ReNcell CX (cell line): Measurements from ENCODE around the genes EPB41L2 and TAAR1.

GRCh38 chr6:129490258-129490818, 219.6 kb downstream of the ARHGAP18 start:
- PRO-cap = bidirectional peak, plus-strand start at chr6:129490723, minus-strand start at chr6:129490580

DNA sequence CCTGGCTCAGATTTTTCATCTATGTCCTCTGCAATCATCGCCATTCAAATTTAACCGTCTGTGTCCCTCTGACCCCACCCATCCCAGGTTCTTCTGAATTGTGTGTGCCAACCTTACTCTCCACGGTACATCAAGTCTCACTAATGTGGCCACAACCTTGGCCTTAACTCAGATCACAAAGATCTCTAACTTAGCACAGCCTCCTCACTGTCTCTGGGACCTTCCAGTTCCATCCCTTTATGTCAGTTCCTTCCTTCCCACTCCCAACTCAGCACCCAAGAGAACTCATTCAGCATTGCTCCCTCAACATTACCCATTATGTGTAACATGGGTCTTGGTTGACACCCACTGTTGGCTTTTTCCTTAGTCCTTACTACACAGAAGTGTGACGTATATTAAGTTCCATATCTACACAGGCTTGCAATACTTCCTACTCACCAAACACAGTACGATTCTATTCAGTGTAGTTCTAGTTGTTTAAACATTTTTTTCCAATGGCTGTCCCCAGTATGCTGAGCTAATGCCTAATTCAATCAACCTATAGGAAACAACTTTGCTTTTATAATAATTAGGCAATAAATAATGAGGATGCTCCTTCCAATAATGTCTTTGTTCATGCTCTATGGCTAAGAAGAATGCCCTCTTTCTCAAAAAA, 37.7 kb downstream of the ARHGAP18 start:
- PRO-cap = no peak

DNA sequence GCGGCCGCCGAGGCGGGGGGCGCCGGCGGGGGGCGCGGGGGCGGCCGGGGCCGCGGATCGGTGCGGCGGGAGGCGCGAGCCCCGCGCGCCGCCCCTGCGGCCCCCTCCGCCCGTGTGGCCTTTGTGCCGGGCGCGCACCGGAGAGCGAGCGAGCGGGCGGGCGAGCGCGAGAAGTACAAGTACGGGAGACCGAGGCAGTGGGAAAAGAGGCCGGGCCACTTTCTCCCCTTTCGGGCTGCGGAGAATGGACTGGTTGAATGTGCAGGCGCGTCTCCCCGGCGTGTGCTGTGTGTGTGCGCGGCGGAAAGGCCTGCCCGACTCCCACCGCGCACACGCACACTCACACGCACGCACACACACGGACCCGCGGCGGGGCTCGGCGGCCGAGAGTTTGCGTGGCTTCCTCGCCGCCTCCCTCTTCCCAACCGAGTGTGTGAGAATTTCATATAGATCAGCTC, 933 bp downstream of the L3MBTL3 start:
- PRO-cap = bidirectional peak, plus-strand start at position 175 of the sequence, minus-strand start at position 110 of the sequence

DNA sequence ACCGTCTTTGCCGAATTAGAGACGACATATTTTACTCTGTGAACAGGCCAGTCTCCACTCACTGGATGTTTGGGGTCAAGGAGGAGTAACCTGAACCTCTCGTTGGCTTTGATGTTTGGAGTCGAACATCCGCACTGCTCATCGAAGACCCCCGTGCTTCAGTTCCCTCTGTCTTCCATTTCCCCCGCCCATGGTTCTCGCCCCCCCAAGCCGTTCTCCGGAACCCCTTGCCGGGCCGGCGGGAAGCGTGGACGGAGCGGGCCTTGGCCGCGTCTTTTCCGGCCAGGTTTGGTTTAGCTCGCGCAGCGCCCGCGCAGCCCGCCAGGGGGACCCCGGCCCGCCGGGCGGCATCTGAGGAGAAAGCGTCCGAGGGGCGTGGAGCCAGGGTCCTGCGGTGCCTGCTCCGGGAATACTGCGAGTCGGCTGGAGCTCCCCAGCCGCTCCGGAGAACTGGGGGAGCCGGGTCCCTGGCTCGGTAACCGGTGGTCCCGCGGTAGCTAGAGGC, 617 bp upstream of the TMEM200A start:
- PRO-cap = no peak

DNA sequence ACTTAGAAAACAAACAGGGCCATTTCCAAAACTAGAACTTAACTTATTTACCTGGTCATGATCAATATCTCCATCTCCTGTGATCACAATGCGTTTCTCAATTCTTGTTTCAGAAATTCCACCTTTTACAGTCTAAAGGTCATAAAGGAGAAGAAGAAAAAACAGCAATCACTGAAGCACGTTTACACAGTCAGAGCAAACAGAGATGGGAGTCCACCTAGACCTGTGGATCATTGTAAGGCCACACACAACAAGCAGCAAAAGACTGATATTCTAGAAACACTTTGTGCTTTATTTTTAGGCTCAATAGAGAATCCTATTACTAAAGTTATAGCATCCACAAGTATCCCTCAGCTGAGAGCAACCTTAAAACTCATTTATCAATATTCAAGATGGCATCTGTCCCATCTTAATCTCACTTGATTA, 36.4 kb downstream of the SMLR1 start:
- PRO-cap = no peak

DNA sequence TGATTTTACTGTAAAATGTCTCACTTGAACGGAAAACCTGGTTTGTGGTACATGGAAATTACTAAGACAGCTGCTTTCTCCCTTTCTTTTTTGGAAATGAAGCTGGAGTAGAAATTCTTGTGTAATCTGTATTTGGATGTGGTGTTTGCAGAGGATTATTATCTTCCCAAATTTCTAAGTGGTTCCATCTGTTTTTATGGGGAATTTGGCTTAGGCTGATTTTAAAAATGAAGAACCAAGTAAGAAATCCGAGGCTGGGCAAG, 20.3 kb downstream of the EPB41L2 start:
- PRO-cap = no peak

DNA sequence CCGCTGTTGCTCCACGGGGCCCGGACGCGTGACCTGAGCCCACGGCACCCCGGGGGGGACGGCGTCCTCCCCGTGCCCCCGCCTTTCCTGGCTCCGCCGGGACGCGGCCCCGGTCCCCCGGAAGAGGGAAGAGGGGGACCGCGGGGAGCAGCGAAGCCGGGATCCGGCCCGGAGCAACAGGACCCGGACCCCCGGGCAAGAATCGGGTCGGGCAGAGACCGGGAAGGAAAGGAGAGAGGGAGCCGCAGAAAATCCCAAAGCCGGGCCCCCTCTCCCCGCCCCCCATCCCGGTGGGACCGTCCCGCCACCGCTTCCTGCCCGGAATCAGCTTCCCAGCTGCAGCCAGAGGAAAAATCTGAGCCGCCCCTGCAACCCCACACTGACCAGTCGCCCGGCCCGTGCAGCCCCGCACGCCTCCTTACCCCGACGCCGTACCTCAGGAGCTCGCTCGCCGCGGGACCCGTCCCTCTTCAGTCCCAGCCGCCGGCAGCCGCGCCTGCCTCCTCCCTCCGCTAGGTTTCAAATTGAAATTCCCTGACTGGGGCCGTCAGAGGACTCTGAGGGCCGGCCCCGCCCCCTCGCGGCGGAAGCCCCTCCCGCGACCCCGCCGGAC, at the start of gene EPB41L2:
Gene EPB41L2 (minus strand): TSS at position 526 of the 613 bp plus-strand sequence.
- PRO-cap = bidirectional peak, plus-strand start outside the sequence, minus-strand start at position 520 of the sequence

- PRO-cap = no peak
Observed at GRCh38 chr6:131549828-131550412, 23.1 kb upstream of the ARG1 start.

DNA sequence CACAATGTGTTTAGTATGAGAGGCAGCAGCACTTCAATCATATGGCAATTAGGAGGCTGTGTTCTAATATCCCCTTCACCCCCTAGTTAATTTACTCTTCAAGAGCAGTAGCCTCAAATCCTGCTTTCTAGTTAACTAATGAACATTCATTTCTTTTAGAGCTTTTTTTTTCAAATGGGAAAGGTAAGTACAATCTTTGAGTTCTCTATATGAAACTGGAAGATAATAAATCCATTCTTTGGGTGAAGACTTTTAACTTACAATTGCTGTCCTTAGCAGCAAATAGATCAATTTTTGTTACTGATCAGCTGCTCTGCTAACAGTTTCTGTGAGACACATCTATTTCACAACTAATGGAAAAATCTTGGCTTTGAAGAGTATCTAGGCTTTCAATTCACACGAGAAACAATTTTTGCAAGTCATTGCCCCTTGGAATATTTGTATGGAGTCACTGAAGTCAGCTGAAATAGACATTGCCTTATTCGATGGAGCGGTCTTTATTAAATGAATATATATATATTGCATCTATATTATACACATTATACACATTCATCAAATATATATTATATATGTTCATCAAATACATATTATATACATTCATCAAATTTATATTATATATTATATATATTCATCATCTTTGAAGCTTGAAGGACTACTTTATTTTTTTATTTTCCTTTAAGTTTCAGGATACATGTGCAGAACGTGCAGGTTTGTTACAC, 20.4 kb upstream of the ARG1 start:
- PRO-cap = no peak

DNA sequence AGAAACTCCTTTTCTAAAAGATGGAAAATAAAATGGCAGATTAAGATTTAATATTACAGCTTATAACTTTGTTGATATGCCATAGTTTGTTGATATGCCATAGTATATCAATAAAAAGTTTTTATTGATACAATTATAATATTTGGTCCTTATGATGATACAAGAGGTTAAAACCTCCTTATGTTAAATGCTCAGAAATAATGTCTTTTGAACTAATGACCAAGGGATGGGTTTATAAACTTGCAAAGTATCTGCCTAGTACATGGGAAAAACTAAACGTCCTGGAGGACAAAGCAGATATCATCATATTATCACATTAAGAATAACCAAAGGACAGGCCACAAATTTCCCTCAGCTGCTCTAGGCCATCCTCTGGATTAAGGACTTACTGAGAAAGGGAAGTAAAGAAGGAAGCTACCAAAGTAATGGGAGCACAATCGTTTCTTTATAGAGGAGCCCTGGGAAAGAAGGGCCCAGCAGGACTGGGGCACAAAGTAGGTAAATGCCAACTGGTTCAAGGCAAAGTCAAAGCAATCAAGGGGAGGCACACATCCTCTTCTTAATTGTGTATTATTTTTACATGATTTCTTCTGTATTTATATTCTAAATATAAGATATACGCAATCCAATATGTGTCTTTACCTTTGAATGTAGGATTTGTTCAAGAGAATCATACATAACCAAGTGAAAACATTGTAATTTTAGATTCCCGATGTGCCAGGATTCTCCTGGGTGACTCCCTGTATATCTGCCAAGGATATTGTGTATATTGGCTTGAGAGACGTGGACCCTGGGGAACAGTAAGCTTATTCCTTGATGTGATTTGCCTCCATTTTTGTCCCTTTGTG, 9.1 kb downstream of the ARG1 start:
- PRO-cap = no peak

GRCh38 chr6:131844144-131844843, 36.5 kb downstream of the ENPP1 start:
- PRO-cap = no peak

- PRO-cap = no peak
Observed at GRCh38 chr6:131947460-131948070, 3.6 kb downstream of the CCN2 start.

DNA sequence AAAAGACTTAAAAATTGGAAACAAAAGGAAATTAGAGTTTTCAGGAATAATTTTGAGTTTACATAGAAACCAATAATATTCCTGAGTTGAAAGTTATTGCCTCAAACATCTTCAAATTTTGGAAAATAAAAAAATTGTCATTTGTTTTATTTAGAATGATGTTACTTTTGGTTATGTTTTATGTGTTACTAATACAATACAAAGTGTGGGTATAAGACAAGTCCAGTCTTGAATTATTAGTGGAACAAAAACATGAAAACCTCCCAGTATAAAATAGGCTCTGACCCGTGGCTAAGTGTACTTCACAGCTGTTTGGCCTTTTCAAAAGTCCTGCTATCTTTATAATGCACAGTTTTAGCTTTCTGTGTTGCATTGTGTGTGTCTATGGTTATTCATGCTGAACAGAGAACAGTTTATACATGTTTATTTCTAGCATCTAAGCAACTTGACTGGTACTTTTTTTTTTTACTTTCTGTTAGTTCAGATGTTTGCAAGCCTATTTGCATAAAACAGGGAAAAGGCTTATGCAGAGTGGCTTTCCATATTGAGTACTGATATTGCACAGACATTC, 119.1 kb upstream of the CCN2 start:
- PRO-cap = no peak

DNA sequence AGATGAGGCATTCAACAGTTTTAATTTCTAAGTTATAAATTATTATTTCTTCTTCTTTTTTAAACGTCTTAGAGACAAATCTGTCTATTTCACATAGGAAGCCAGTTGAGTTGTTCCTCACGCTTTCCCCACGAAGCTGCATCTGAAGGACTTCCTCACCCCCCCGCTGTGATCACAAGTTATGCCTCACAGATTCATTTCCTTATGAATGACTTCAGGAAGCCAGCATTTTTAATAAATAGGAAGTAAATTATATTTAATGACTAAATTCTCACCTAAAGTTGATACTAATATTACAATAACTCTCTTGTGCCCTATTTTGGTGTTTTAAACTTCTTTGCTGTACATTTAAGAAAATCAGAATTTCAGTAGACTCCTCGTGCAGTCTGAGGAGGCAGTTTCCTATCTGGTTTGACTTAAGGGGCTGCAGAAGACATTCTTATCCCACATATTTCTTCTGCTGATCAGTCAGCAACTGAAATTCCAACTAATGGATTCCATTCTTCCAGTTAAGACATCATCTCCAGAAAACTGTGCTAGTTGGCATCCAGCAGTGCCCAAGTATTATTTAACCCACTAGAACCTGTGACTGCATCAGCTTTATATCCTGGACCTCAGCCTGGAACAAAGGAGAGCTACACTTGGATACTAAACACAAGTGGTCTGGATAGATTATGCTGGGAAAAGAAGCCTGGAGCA, 182.7 kb upstream of the CCN2 start:
- PRO-cap = no peak

DNA sequence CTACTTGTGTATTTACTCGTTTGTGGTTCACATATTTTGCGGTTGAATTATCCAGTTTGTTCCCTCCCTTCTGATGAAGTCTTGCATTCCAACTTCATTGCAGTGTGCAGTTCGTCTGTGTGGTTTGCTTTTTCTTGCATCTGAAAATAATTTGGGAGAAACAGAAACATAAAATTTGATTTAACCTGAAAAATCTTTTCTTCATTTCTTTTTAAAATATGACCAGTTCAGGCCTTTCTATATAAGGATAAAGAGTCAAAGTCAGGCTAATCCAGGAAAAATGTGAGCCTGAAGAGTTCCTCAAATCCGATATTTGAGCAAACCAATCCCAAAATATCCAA, 202.2 kb upstream of the CCN2 start:
- PRO-cap = no peak

GRCh38 chr6:132274883-132275444, 126.3 kb downstream of the MOXD1 start:
- PRO-cap = no peak

GRCh38 chr6:132659102-132659301, at the start of gene TAAR1:
Gene TAAR1 (minus strand): TSS chr6:132659182.
- PRO-cap = no peak

- PRO-cap = no peak
Observed at GRCh38 chr6:132659373-132659718, 364 bp upstream of the TAAR1 start.

- PRO-cap = no peak
Observed at GRCh38 chr6:132672429-132672841, 13.5 kb upstream of the TAAR1 start.

DNA sequence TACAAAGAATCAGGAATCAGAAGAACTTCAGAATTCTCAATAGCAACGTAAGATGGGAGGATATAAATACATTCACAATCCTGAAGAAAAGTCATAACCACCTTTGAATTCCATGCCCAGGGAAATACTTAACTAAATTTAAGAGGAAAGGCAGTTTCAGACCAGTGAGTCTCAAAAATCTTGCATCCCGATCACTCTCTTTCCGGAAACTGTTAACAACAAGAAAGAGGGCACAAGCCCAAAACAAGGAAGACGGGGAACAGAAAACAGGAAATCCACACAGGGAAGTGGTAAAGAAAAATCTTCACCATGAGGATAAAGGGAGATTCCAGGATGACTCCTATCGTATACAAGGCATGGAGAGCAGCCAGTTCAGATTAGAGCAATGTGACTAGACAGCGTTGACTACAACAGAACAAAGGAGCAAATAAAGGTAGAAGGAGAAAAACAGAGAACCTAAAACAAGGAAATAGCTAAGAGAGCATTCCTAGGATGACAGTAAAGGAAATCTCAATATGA, 26.6 kb downstream of the VNN1 start:
- PRO-cap = no peak